Choroid plexus epithelial cell (primary cell): ENCODE measurements around a stretch of chr3.

GRCh38 chr3:194498224-194498721 lies 11.5 kb upstream of the ATP13A3 start:
- RRBS: no CpG with 5 or more reads among the region's 9 CpGs

GRCh38 chr3:194537496-194538253 lies 50.9 kb upstream of the ATP13A3 start:
- RRBS: no CpG with 5 or more reads among the region's 11 CpGs

DNA sequence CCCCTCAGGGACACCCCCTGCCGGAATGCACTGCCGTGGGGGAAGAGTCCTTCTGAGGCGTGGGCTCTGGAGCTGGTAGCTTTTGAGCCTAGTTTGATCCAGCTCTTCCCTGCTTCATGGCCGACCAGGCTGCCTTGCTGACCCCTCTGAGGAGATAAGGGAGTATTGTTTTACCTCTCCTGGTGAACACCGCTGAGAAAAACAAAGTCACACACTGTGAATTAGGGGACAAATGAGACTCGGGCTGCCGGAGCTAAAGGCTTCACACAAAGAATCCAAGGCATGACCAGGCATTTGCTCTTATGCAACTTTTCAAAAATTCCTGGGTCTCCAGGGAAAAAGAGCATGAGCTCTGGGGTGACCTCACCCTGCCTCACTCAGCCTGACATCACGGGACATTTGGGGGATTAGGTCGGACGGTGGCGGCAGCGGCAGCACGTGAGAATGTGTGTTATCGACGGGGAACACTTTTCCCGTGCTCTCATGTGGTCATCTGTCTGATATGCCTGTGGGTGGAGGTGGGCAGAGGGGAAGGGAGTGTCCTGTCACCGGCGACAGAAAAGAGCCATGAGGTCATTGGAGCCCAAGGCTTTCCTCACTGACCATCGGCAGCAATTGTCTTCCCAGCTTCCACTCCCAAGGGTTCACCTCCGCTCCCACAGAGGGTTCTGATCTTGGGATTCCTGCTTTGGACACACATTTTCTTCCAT lies 61.0 kb downstream of the TMEM44 start:
- RRBS: no CpG with 5 or more reads among the region's 20 CpGs

DNA sequence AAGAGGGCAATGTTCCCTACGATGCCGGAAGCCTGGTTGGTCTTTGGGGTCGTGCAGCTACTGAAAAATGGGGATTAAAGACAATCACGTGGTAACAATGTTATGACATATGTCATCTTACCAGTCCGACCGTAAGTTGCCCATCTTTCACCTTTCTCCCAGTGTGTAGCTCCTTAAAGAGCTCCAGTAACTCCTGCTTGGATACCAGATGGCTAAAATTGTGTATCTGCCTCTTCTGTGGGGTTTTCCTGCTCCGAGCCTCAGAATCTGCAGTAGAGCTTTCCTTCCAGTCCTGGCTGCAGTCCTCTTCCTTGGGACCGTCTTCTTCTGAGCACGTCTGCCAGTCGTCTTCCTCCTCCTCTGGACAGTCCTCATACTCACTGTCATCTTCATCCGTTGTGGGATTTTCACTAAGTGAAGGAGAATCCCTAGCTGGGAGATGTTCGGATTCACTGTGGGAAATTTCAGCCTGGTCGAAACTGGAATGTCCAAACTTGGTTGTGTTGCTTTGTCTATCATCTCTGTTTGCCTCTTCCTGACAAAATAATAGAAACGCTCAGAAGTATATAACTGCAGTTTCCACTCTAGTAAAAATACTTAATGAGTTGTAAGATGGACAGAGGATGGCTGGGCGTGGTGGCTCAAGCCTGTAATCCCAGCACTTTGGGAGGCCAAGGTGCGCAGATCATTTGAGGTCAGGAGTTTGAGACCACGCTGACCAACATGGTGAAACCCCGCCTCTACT lies 19.2 kb downstream of the LSG1 start:
- RRBS: no CpG with 5 or more reads among the region's 18 CpGs

DNA sequence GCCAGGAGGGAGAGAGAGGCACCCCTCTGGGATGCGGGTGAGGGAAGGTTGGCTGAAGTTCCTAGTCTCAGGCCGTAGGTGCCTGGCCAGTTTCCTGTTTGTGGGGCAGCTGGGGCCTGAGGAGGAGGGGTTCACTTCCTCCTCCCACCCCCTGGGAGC lies 2.5 kb downstream of the FAM43A start:
- RRBS: no CpG with 5 or more reads among the region's 2 CpGs

DNA sequence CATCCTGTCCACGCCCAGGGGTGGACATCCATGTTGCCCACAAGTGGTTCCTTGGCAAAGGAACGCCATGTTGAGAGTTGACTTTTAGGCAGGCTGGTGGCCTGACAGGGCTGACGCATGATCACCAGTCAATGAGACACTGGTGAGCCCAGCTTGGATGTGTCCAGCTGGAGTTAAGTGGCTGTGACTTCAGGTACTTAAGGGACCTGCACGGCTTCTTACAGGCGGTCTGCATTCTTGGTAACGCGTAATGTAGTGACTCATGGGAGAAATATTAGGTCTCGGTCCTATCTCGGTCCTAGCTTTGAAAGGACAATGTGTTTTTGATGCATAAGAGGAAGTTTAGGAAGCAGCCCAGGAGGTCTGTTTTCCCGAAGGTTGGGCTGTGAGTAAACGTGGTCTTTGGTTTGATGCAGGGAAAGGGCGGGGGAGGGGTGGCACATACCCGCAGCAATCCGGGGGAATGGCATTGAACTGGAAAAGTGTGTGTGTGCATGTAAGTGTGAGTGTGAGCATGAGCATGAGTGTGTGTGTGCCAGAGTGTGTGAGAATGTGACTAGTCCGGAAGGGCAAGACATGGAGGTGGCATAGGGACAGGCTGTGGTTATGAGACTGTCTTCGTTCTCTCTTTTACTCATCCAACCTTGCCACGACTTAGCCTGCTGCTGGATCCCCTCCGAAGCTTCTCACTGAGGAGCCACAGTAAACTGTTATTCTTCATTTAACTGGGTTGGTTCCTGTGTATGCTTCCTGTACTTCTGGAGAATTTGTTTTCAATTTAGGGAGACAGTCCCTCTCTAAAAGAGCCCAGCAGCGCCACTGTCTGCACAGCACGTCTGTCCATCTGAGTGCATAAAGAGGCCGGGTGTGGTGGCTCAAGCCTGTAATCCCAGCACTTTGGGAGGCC lies 55.4 kb downstream of the FAM43A start:
- RRBS: 3% methylated on average over 2 of the region's 21 CpGs

DNA sequence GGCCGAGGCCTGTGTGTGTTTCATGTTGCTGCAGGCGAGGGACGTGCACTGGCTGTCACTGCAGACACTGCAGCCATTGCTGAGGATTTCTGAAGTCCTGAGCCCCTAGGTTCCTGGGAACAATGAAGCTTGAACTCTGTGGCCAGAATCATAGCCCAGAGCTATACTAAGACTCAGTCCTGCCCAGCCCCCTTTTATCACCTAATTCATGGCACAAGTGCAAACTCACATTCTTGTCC lies 184.9 kb downstream of the FAM43A start:
- RRBS: no CpG with 5 or more reads among the region's 3 CpGs

DNA sequence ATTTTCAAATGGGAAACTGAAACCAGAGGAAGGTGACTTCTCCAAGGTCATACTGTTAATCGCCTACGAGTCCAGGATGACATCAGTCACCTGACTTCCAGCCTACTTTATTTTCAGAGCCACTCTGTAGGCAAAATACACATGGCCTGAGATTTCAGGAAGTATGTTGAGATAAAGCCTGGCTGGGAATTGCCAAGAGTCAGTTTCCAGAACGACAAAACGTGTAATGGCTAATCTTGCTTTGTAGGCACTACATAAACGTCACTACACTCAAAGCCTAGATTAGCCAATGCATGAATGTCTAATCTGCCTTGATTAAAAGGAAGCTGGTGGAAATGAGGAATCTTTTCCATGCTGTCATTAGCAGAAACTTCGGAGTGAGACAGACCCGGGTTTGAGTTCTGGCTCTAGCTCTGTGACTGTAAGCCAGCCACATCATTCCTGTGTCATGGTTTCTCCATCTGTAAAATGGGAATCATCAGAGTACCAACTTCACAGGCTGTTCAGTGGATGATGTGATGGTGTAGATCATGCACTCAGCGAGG lies 242.0 kb downstream of the XXYLT1 start:
- RRBS: no CpG with 5 or more reads among the region's 8 CpGs

DNA sequence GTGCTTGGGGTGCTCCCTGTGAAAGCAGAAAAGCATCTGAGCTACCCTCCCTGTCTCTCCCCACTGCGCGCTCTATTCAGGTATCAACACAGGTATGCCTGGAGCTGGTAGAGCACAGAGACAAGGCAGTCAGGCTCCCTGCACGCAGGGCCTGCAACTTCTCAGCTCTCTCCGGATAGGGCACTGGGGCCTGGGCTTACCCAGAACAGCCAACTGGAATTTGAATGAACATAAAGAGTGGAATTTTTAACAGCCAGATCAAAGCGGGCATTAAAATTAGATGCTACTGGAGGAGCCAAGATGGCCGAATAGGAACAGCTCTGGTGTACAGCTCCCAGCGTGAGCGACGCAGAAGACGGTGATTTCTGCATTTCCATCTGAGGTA lies 183.6 kb downstream of the XXYLT1 start:
- RRBS: no CpG with 5 or more reads among the region's 10 CpGs

DNA sequence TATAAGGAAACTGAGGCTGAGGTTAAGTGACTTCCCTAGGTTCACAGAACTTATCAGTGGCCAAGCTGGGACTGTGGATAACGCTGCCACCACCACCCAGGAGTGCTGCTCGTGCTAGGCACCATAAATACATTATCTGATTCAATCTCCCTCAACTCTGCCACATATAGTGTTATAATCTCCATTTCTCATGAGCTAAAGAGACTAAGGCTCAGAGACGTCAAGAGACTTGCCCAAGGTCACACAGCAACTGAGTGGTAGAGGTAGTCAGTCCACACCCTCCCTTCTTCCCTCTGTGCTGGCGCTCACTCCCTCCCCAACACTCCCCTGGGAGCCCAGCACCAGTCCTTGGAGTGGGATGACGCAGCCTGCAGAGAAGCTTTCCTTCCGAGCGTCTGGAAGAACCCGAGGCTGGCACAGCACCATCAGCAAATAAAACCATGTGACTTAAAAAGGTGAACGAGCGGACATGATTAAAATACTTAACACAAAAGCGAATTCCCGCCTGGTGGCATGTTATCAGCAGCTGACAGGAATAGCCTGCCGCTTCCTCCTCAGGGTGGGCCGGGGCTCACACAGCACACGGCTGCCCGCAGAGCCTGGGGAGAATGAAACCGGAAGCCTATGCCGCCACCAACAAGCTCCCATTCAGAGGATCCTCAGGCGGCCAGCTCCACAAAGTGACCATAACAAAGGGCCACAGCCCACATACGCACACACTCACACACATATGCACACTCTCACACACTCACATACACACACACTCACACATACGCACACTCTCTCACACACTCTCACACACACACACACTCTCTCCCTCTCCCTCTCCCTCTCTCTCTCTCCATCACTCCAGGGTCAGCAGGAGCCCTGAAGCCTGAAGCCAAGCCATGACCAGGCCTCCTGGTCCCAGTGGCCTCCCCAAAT lies 120.6 kb downstream of the XXYLT1 start:
- RRBS: 3% methylated on average over 4 of the region's 21 CpGs

GRCh38 chr3:195221476-195221915 lies 49.5 kb downstream of the XXYLT1 start:
- RRBS: no CpG with 5 or more reads among the region's 7 CpGs

DNA sequence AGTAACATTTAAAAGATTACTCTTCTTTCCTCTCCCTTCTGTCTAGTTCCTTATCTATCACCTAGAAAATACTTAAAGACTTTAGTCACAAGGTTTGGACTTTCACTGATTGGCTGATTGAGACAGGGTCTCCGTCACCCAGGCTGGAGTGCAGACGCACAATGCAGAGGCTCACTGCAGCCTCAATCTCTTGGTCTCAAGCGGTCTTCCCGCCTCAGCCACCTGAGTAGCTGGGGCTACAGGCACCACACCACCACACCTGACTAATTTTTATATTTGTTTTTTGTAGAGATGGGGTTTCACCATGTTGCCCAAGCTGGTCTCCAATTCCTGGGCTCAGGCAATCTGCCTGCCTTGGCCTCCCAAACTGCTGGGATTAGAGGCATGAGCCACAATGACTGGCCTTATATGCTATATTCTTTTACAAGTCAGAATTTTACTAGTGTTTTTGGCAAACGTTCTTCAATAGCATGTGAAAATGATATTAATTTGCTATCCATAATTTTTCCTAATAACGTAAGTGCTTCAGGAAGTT lies 44.0 kb upstream of the XXYLT1 start:
- RRBS: no CpG with 5 or more reads among the region's 6 CpGs

GRCh38 chr3:195542309-195542564 lies 888 bp downstream of the PPP1R2 start:
- RRBS: no CpG with 5 or more reads among the region's 3 CpGs

GRCh38 chr3:195563652-195563851 lies 20.2 kb downstream of the APOD start:
- RRBS: no CpG with 5 or more reads among the region's 2 CpGs

DNA sequence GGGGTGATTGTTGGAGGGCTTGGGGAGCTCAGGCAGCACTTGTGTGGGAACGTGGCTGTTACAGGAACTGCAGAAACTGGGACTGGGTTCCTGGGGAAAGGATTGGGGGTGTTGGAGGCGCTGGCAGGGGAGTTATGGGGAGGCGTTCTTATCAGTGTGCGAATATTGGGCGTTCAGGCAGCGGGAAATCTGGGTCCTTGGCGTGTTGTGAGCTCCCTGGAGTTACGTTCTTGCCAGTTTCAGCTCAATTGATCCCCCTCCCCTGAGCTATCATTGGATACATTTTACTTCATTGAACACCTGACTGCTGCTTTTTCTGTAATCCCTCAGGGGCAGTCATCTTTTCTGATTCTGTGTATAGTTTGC lies 52.9 kb upstream of the APOD start:
- RRBS: no CpG with 5 or more reads among the region's 8 CpGs

- RRBS: 6% methylated on average over 14 of the region's 31 CpGs
These were observed 27.0 kb downstream of the MUC20 start for GRCh38 chr3:195747736-195748256.

- RRBS: no CpG with 5 or more reads among the region's 23 CpGs
These were observed 47.4 kb upstream of the MUC4 start for GRCh38 chr3:195858881-195859868.

GRCh38 chr3:195867329-195868537 lies 40.6 kb downstream of the TNK2 start:
- RRBS: 92% methylated on average over 16 of the region's 77 CpGs

GRCh38 chr3:195895015-195895781 lies 13.2 kb downstream of the TNK2 start:
- RRBS: 2% methylated on average over 15 of the region's 51 CpGs

GRCh38 chr3:195921116-195921723 lies 12.9 kb upstream of the TNK2 start:
- RRBS: no CpG with 5 or more reads among the region's 17 CpGs